Caco-2 (cell line): ENCODE data around the genes HMOX2 and UBALD1.

DNA sequence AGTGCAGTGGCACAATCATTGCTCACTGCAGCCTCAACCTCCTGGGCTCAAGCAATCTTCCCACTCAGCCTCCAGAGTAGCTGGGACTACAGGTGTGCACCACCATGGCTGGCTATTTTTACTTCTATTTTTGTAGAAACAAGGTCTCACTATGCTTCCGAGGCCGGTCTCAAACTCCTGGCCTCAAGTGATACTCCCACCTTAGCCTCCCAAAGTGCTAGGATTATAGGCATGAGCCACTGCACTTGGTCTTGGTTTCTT lies 5.1 kb upstream of the VASN start:
- PRO-cap: no peak
- RRBS: no CpG with 5 or more reads among the region's 2 CpGs

- PRO-cap: no peak
- RRBS: 85% methylated on average over 5 of the region's 30 CpGs
Measured at GRCh38 chr16:4373732-4374735, 2.4 kb downstream of the VASN start.

DNA sequence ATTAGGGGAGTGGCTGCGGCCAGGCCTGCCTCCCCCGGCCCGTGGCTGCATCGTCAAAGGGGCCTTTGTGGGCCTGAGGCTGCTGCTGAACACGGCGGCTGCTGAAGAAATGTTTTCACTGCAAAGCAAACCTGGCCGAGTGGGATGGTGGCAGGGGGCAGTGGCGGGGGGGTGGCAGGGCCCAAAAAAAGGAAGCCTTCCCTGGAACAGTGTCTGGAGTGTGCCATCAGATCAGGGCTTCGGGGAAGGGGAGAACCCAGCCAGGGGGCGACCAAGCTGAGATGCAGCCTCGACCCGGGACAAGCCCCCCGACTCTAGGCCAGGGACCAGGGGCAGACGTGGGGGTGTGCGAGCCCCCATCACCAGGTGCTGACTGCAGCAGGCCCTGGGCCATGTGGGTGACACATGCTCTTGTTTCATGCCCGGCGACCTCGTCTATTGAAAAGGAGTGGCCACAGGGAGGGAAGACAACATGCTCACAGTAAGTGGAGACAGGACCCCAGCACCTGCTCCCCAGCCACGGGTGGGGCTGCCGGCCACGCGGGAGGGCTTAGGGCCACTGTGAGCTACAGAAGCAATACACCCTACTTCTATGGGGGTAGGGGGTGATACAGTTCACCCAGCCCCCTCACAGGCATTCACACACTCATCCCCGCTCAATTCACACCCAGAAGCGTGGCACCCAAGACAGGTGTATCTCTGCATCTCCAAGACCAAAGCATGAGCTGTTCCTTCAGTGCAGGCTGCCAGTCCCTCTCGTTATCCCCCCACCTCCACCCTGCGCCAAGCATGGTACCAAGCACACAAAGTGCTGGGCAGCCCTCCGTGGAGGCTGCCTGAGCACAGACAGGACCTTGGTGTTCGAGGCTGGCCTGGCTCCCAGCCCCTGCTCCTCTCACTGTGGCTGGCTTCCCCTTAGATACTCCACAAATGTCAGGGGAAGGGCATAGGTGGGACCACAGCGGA lies 13.4 kb downstream of the VASN start:
- PRO-cap: no peak
- RRBS: 100% methylated on average over 3 of the region's 29 CpGs

DNA sequence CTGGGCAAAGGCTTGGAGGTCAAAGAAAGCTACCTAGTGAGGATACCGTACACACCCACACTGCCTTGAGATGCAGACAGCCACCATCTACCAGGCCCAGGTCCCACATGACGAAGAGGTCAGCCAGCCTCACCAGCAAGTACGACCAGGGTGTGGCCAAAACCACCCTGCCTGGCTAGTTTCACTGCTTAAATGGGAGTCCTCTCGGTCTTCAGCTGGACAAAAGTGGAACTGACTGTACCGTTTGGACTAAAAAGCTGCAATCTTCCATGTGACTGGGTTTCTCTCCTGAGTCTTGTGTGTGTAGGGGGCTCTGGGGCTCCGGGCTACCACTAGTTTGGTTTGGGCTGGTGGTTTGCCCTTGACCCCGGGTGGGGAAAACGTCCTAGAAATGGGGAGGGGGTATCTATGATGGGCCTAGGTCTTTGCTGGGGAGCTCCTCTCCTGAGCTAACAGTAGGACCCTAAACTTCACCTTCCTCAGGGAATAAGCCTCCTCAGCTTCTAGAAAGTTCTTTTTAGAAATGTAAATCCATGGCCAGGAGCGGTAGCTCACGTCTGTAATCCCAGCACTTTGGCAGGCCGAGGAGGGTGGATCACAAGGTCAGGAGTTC lies 21.7 kb downstream of the VASN start:
- PRO-cap: no peak
- RRBS: 100% methylated on average over 1 of the region's 11 CpGs

GRCh38 chr16:4411605-4412305 lies 4.6 kb downstream of the CORO7 start:
- PRO-cap: no peak
- RRBS: no CpG with 5 or more reads among the region's 23 CpGs

- PRO-cap: bidirectional peak, plus-strand start at chr16:4476433, minus-strand start at chr16:4476274
- RRBS: 3% methylated on average over 4 of the region's 10 CpGs
Measured at GRCh38 chr16:4476096-4476356, 172 bp upstream of the HMOX2 start.

DNA sequence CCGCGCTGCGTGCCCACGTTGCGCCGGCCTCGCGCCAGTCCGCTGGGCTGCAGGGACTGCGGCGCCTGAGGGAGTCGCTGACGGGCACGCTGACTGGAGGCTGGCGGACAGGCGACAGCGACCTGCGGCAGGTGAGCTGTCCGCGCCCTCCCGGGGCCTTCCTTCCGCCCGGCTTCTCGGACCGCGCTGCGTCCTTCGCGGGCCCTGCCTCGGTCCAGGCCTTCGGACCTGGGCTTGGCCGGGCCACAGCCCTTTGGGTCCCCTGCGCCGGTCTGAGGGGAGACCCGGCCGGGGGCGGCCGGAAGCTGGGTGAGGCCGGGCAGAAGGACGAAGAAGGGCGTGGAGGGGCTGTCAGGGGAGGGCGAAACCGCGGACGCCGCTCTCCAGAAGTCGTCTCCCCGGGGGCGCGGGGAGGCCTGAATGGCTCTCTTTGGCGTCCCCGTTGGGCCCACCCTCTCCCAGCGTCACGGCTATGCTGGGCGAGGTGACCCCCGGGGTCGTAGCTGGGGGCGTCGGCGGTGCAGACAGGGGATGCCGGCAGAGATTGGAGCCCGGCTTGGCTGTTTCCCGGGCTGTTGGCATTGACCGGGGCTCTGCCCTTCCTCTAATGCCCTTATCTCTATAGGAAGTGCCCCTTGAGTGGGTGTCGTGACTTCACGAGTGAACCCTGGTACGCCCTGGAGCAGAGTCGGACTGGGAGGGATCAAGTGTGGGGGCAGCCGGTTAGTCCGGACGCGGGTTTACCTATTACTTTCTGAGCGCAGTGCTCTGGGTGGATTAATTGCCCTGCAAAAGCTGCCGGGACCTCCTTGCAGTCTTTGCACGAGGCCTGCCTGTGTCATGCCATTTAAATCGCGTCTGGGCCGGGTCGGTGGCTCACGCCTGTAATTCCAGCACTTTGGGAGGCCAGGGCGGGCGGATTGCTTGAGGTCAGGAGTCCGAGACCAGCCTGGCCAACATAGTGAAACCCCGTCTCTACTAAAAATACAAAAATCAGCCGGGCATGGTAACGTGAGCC lies at the start of gene HMOX2:
Gene HMOX2, plus strand, starts transcription at position 42 of the 1,018 bp plus-strand sequence.
- PRO-cap: bidirectional peak, plus-strand start at position 77 of the sequence, minus-strand start outside the sequence; bidirectional peak, plus-strand start at position 685 of the sequence, minus-strand start at position 609 of the sequence; bidirectional peak, plus-strand start at position 896 of the sequence, minus-strand start at position 860 of the sequence
- RRBS: 3% methylated on average over 50 of the region's 86 CpGs

- PRO-cap: no peak
- RRBS: 96% methylated on average over 14 of the region's 54 CpGs
Measured at GRCh38 chr16:4609186-4610324, 5.1 kb downstream of the UBALD1 start.

DNA sequence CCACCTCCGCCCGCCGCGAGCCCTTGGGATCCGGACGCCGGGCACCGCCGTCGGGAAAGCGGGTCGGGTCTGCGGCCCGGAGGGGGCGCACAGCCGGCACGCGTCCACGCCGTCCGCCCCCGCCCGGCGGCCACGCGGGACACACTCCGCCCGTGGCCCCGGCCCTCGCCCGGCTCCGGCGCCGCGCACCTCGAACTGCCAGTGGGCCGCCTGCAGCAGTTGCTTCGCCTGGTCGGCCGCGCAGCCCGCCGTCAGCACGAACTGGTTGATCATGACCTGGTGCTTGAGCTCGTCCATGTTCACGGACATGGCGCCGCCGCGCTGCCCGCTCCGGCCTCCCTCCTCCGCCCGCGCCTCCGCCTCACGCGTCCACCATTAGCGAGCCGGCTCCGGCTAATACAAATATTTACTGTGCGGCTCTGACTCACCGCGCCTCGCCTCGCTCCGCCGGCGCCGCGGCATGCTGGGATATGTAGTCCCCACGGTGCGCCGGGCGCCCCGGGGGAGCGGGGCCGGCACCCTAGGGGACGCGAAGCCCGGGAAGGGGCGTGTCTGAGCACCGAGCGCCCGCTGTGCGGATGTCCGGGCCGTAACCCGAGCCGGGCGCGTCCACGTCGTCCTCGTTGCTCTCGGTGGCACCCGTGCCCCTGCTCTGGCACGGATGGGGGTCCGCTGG lies at the start of gene UBALD1:
Gene UBALD1, minus strand, starts transcription at position 400 of the 676 bp plus-strand sequence.
- PRO-cap: bidirectional peak, plus-strand start at position 608 of the sequence, minus-strand start at position 398 of the sequence
- RRBS: 3% methylated on average over 50 of the region's 99 CpGs

DNA sequence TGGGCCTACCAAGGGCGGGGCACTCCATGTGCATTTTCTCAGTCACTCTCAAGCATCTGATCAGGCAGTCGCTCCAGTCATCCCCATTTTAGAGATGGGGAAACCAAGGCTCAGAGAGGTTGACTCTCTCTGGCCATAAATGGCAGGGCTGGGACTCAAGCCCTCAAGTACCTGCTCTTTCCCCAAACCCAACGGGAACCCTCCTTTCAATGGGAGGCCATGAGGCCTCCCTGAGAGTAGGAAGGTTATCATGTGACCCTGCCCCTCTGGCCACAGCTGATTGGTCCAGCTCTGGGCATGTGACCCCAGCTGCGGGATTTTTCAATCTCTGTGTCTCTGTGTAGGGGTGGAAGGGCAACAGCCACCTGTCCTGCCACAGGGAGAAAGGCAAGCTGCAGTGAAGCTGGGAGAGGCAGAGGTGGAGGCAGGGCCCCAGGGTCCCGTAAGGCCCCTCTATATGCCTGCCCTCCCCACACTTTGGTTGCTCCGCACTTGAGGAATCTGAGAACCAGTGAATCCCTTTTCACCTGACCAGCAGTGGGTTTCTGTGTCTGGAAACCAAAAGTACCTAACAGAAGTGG lies 10.8 kb downstream of the DNAAF8 start:
- PRO-cap: no peak
- RRBS: no CpG with 5 or more reads among the region's 6 CpGs

GRCh38 chr16:4746759-4747528 lies 12.6 kb downstream of the DNAAF8 start:
- PRO-cap: no peak
- RRBS: no CpG with 5 or more reads among the region's 18 CpGs

DNA sequence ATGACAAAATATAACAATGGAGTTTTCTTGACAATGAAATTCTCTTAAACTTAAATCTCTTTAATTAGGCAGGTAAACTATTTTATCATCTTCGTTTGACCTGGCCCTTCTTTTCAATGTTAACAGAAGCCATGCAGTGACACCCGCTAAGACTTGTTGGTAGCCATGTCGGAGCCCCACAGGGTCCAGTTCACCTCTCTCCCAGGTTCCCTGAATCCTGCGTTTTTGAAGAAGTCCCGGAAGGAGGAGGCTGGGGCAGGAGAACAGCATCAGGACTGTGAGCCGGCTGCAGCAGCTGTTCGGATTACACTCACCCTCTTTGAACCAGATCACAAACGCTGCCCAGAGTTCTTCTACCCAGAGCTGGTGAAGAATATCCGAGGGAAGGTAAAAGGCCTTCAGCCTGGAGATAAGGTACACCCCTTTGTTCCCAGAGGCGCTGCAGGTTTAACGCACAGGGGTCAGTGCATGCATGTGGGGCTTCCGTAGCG lies 5.5 kb downstream of the UBN1 start:
- PRO-cap: no peak
- RRBS: no CpG with 5 or more reads among the region's 13 CpGs

GRCh38 chr16:4866643-4867837 lies 19.8 kb downstream of the UBN1 start:
- PRO-cap: no peak
- RRBS: 97% methylated on average over 3 of the region's 21 CpGs

DNA sequence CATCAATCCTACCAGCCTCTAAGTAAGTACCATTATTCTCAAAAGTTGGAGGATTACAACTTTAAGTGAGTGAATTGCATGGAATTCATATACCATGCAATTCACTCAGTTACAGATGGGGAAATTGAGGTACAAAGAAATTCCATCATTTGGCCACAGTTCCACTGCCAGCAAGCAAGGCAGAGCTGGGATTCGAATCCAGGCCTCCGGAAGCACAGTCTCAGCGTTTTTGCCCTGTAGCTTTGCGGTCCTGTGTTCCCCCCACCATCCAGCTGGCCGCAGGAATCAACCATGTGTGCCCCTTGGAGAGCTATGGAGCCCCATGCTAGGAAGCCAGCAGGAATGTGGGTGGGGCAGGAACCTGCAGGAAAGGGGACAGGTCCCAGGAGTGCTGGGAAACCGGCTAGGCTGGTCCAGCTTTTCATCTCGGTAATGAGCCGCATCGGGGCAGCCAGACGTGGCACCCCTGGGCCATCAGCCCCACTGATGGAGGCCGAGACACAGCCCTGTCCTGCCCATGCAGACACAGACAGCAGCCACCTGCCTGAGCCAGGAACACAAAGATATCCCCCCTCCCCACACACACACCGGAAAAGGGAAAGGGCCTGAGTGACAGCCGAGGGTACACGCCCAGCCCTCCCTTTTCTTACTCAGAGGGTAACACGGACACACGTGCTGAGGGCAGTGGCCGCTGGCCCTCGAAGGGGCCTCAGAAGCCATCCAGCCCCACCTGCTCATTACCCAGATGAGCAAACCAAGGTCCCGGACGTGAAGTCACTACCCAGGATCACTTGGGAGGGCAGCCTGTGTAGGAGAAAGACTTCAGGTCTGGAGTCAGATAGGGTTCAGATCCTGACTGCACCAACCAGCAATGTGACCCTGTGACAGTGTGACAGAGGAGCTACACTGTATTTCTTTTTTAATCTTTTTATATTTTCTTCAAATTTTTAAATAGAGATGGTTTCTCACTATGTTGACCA lies 18.2 kb downstream of the PPL start:
- PRO-cap: bidirectional peak, plus-strand start at position 424 of the sequence, minus-strand start at position 327 of the sequence; bidirectional peak, plus-strand start at position 642 of the sequence, minus-strand start at position 565 of the sequence
- RRBS: no CpG with 5 or more reads among the region's 20 CpGs

GRCh38 chr16:4943127-4943750 lies 6.3 kb upstream of the PPL start:
- PRO-cap: no peak
- RRBS: no CpG with 5 or more reads among the region's 19 CpGs

DNA sequence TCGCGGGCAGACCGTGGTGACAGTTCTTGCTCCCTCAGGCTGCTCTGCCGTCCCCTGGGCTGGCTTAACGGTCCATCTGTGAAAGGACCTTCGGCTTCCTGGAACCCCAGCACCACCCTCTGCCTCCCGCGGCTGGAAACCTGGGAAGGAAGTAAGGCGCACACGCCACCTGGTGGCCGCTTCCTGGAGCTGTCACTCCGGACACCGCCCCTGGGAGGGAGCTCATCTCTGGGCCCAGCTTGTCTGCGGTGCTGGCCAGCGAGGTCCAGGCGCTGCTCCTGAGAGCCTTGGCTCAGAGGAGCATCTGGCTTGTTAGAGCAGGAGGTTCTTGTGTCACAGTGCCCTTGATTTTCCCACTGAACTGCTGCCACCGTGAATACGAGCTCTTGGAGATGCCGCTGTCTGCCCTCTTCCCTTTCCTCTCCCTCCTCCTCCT lies 402.7 kb upstream of the RBFOX1 start:
- PRO-cap: no peak
- RRBS: no CpG with 5 or more reads among the region's 19 CpGs

DNA sequence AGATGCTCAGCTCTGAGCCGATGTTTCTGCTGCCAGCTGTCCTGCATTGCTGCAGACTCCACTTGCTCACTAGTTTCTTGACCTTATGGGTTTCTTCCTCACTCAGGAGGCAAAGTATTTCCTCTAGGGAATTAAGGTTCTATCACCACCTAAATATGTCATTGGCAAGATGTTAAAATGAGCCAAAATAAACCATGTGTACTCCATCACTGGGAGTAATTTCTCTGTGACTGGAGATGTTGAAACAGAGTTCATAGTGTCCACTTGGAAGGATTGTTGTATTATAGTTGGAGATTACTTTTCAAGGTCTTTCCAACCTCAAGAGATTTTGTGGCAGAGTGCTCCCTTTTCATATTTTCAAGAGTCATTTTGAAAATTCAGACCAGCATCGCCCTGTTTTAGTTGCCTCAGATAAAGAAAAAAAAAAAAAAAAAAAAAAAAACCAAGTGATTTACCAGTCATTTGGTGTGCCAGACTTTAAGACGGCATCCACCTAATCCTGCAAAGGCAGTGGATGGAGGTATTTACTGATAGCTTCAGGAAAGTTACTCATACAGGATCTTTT lies 1255.1 kb downstream of the TMEM114 start:
- PRO-cap: no peak
- RRBS: no CpG with 5 or more reads among the region's 3 CpGs

- PRO-cap: no peak
- RRBS: no CpG with 5 or more reads among the region's 5 CpGs
Measured at GRCh38 chr16:8110612-8111405, 479.5 kb downstream of the TMEM114 start.

DNA sequence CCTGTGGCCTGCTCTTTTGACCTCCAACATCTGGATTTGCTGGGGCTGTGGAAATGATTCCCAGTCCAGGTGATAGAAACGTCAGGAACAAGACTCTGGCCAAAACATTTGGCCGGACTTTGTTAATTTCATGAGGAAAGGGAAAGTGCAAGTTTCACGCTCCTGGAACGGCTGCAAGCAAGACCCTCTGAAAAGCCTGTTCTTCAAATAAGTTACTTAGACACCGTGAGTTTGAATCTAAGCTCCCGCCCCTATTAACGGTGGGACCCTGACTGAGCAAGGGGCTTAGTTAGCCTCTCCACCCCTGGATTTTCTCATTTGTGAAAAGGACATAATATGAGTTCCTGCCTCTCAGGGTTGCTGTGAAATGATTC lies 42.4 kb downstream of the TMEM114 start:
- PRO-cap: no peak
- RRBS: no CpG with 5 or more reads among the region's 7 CpGs

GRCh38 chr16:8681022-8681652 lies 6.7 kb downstream of the ABAT start:
- PRO-cap: no peak
- RRBS: no CpG with 5 or more reads among the region's 3 CpGs